SK-N-DZ (cell line): Measurements from ENCODE around the gene BTG1.

DNA sequence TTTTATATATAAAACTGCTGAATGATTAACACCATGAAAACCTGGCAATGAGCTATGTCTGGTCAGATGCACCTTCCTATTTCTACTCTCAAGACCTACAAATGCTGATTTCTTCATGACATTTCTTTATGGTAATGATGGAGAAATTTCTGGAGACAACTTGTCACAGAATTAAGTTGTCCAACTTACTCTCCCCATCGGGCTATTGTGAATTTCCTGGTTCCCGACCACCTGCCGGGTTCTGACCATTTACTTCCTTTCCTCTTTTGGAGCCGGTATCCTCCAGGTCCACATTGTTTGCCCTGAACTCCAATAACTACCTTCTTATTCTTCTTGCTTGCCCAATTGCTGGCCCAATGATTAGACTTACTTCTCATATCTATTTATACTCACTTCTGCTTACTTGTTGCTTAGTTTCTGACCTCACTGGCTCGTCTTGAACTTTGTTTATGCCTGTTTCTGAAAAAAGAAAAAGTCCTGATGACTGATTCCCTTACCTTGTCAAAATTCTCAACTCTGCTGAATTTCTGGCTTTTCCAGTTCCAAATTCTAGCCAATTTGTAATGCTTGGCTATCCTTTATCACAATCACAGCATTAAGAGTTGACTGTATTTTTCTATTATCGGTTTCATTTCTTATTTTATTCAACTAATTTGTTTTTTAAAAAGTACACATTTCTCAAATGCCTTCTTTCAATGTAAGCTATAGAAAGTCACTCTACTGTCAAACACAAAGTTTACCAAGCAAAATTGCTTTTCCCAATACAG is 13.0 kb upstream of the ATP2B1 start:
RAMPAGE:
- cytosol, long total RNA, result no peak
- nucleus, long total RNA, result no peak

RAMPAGE:
- cytosol, long total RNA, result no peak
- nucleus, long total RNA, result no peak
Observed at GRCh38 chr12:89756986-89757533, 48.4 kb upstream of the ATP2B1 start.

DNA sequence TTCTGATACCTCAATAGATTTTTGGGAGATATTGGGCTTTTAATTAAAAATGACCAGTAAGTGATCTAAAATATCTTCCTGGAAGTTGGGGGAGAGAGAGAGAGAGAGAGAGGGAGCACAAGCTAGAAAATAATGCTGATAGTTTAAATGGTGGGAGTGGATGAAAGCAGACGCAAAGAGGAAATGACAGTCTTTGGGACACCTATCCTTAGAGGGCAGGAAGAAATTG is 399.7 kb upstream of the ATP2B1 start:
RAMPAGE:
- cytosol, long total RNA, result no peak
- nucleus, long total RNA, result no peak

GRCh38 chr12:91215734-91216652 is 33.4 kb upstream of the DCN start:
RAMPAGE:
- cytosol, long total RNA, result no peak
- nucleus, long total RNA, result no peak

GRCh38 chr12:91922590-91923062 is 223.0 kb downstream of the BTG1 start:
RAMPAGE:
- cytosol, long total RNA, result no peak
- nucleus, long total RNA, result no peak

DNA sequence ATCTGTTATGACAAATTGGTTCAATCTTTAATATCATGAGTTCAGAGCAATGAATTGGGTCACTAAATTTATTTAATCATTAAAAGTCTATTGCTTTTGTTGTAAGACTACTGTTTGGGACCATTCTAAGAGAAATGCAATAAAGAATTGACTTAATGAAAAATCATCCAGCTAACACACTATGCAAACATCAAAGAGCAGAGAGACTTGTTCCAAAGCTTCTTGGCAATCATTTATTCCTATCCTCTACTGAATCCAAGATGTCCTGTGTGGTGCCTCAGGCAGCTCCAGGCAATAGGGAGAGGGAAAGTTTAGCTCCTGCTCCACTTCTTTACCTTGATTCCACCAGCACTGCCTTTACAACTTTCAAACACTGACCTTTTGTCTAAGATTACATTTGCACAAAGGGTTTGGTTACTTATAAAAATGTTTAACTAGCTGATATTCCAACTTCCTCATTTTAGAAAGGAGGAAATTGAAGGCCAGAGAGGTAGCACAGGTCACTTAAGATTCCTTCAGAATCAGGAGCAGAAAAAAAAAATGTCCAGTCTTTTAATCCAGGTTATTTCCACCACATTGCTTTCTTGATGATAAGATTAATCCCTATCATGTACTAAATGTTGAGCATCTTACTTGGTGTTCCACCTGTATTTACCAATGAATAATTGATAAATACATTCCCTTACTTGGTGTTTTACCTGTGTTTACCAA is 192.8 kb downstream of the BTG1 start:
RAMPAGE:
- cytosol, long total RNA, result no peak
- nucleus, long total RNA, result no peak

DNA sequence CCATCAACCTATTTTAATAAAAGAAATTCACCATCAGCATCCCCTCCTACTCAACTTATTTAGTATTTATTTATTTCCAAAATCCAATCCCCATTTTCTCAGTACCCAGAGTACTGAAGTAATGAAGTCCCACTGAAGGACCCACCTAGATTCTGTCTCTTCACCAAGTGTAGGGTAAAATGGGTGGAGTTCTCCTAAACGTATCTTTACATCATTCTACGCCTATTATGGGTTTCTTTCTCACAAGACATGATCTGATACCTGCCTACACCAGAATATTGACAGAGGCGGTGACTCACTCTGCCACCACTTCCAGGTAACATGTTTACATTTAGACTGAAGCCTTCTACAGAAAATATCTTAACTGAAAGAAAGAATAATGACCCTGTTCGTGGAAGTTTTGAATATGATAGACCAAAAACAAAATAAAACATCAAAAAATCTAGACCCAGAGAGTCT is 89.8 kb downstream of the BTG1 start:
RAMPAGE:
- cytosol, long total RNA, result no peak
- nucleus, long total RNA, result no peak

RAMPAGE:
- cytosol, long total RNA, result no peak
- nucleus, long total RNA, result no peak
Observed at GRCh38 chr12:92113209-92113941, 32.3 kb downstream of the BTG1 start.

RAMPAGE:
- cytosol, long total RNA, result no peak
- nucleus, long total RNA, result no peak
Observed at GRCh38 chr12:92138874-92139324, 6.7 kb downstream of the BTG1 start.

DNA sequence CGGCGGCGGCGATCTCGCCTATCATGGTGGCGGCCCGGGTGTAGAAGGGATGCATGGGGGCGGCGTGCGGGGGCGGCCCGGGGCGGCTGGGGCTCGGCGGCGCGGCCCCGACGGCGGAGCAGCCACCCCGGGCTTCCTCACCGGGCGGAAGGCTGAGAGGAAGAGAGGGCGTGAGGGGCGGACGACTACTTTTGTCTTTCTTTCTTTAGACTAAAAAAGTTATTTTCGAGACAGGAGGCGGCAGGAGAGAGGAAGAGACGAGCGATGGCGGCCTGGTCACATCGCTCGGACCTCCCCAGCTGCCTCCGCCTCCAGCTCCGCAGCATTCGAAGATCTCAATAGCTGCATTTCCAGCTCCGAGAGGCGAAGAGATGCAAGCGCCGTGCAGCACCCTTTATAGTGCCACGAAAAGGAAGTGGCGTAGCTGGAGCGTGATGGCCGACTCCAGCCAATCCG is at the start of gene BTG1:
BTG1 (minus strand) TSS at position 366 of the 456 bp plus-strand sequence.
RAMPAGE:
- cytosol, long total RNA, result no peak
- nucleus, long total RNA, result no peak

RAMPAGE:
- cytosol, long total RNA, result no peak
- nucleus, long total RNA, result no peak
Observed at GRCh38 chr12:92218498-92218731, 72.8 kb upstream of the BTG1 start.

GRCh38 chr12:92398918-92399372 is 253.3 kb upstream of the BTG1 start:
RAMPAGE:
- cytosol, long total RNA, result no peak
- nucleus, long total RNA, result no peak

DNA sequence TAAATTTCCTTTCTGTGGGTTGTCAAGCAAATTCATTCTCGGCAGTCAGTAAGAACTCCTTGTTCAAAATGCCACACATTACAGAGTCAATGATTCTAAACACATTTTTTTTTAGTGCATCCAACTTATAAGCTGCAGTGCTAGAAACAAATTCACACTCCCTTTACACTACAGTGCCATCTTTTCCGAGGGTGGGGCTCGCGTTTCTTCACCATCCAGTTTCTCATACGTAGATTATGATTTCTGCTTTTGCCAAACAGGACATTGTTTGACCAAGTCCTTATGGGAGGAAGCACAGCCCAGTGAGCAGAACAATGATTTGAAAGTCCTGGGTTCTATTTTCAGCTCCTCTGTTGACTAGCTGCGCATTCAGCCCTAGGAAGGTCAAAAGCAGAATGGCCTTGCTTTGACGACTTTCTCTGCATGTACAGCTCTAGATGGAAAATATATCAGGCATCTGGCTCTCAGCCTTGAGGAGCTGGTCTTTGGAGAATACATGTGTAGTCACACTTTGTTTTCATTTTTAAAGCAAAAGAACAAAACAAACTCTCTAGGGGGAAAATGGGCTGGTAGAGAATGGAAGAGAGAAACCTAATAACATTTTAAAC is 257.5 kb upstream of the PLEKHG7 start:
RAMPAGE:
- cytosol, long total RNA, result no peak
- nucleus, long total RNA, result no peak

GRCh38 chr12:92469899-92470336 is 232.9 kb upstream of the PLEKHG7 start:
RAMPAGE:
- cytosol, long total RNA, result no peak
- nucleus, long total RNA, result no peak

DNA sequence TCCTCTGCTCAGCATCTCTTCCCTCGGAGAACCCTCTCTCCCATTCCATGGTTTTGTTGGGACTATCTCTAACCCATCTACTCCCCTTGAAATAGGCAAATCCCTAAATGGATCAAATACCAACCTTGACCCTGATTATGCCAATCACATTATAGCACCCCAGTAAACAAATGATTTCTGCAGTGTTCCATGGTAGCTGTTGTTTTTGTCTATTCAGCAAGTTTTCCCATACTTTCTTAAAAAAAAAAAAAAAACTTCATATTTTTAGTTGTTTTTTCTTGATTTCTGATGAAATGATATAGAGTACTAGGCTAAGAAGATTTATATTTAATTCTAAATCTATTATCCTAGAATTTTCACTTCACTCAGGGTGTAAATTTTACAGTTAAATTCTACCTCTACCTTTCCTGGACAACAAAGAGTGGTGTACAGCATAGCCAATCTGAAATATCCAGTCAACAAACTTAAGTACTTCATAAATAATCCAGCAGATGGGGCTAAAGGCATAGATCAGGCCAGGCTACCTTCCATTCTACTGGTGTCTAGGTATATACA is 82.1 kb downstream of the PLEKHG7 start:
RAMPAGE:
- cytosol, long total RNA, result no peak
- nucleus, long total RNA, result no peak

DNA sequence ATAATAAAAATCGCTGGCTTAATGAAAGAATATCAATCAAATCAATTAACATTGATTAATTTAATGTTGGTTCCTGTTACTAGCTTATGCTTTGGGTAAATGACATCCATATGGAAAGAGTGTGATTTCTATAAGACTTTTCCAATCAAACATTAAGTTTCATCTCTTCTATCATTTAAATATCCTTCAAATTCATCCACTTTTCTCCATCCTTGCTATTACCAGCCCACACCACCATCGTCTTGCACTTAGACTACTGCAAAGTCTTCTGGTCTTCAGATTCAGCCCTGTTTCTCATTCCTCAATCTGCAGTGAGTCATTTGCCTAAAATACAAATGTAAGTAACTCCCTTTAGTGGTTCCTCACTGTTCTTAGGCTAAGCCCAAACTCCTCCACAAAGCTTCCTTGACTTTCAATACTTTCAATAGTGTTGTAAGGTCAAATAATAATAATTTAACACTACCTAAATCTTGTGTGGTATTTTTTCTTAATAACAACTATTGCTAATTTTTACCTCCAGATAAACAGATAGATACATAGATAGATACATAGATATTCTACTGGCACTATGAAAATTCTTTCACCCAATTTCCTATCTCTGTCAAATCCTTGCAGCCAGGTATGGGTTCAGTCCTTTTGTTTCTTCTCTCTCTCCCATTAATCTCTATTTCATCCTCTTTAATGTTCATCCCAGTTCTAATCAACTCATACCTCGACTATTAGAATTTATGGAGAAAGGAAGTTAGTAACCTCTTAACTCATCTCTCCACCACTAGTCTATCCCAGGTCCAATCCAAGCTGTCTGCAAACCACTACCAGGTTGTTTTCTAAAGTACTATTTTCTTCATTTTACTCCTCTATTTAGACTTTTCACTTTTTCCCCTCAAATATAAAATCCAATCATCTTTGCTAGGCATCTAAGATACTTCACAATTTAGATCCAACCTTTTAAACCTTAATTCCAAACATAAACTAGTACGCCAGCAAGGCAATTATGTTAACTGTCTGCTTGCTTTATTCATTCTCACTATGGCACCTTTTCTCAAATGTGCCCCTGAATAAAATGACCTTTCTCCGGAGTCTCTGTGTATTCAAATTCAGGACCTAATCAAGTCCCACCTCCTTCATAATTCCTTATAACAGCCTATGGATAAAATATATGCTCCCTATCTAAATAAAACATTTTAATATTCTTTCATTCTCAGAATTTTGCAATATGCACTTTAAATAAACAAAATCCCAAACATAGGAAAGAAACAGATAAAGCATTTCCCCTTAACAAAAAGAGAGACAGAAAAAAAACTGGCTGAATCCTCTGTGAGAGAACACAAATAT is 83.6 kb downstream of the PLEKHG7 start:
RAMPAGE:
- cytosol, long total RNA, result no peak
- nucleus, long total RNA, result no peak

DNA sequence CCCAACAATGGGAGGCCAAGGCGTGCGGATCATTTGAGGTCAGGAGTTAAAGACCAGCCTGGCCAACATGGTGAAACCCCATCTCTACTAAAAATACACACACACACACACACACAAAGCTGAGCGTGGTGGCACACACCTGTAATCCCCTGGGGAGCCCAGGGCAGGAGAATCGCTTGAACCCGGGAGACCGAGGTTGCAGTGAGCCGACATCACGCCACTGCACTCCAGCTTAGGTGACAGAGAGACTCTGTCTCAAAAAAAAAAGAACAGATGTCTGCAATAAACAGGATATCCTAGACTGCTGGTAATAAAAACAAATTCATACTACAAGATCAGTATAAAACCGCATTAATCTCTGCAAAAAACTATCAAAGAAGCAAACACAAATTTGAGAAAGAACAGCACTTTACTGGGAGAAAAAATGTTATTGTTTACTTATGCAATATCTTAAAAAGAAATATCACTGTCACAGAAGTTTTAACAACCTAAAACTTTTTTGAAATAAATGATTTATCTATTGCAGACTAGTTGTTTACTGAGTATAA is 23.7 kb downstream of the EEA1 start:
RAMPAGE:
- cytosol, long total RNA, result no peak
- nucleus, long total RNA, result no peak

DNA sequence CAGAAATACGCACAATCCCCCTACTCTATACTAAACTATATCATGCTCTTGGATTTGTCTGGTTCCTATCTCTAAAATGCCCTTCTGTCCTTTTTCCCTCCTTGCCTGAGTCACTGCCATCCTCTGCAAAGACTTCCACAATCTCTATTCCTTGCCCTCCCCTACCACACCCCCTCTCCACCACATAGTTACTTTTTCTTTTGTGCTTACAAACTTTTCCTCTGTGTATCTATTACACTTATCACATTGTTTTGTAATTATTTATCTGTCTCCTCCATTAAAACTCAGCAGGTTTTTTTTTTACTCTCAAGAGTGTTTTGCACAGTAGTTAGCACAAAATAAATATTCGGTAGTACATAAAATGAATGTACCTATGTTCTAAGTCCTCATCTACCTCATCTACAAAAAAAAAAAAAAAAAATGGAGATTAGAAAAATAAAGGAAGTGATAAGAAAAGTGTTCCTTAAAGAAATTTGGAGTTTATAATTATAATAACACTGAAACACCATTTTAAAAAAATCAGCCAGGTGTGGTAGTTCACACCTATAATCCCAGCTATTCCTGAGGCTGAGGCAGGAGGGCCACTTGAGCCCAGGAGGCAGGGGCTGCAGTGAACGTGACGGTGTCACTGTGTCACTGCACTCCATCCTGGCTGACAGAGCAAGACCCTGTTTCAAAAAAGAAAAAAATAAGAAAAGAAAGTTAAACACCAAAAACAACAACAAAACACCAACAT is 5.5 kb downstream of the EEA1 start:
RAMPAGE:
- cytosol, long total RNA, result no peak
- nucleus, long total RNA, result no peak

GRCh38 chr12:93098085-93098600 is 169.0 kb upstream of the EEA1 start:
RAMPAGE:
- cytosol, long total RNA, result no peak
- nucleus, long total RNA, result no peak

DNA sequence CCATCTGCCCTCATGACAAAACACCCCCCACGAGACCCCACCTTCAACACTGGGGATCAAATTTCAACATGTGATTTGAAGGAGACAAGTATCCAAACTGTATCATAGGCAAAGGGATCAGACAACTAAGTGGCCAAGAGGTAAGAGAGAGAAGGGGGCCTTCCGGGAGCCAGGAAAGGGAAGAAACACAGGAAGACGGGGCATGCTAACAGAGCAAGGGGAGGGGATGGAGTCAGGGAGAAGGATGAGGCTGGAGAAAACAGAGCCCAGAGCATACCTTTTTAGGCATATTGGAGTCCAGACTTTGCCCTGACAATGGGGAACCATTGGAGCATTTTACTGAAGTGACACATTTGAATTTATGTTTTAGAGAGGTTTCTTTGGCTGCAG is 204.4 kb upstream of the NUDT4 start:
RAMPAGE:
- cytosol, long total RNA, result no peak
- nucleus, long total RNA, result no peak